ENCODE measurements around the gene SOX10.

DNA sequence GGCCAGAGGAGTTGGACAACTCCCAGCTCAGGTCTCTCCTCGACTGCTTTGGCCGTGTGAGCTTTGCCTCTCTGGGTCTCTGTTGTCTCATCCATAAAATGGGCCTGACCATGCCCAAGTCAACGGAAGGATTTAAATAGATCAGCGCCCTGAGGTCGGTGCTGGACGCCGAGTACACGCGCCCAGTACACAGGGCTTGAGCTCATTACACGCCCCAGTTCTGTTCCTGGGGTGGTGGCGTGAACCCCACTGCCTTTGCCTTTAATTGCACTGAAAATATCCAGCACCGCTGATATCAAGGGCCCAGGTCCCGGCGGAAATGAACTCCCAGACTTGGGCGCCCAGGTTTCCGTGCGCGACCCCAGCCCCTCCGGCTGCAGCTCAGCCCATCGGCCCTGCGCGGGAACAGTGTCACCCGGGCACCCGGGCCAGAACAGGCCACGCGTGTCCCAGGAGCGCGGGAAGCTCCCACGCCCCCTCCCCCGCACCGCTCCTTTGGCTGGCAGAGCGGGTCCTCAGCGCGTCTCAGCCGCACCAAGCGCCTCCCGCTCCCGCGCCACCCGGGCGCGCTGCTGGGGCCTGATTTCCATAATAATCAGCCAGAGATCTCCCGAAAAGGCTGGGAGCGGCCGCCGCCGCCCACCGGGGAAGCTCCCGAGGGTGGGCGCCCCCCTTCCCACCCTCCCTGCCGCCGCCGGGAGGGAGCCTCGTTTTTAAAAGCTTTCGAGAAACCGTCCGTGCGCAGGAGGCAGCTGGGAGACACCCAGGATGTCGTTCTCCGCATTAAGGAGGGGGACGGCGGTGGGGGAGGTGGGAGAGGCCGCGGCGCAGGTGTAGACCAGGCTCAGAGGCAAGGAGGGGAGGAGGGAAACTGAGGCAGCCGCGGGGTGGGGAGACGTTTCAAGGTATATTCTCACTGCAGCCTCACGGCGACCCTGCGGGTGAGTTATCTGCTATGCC, 42.3 kb downstream of the CYTH4 start:
- RRBS = 14% methylated on average over 25 of the region's 71 CpGs

DNA sequence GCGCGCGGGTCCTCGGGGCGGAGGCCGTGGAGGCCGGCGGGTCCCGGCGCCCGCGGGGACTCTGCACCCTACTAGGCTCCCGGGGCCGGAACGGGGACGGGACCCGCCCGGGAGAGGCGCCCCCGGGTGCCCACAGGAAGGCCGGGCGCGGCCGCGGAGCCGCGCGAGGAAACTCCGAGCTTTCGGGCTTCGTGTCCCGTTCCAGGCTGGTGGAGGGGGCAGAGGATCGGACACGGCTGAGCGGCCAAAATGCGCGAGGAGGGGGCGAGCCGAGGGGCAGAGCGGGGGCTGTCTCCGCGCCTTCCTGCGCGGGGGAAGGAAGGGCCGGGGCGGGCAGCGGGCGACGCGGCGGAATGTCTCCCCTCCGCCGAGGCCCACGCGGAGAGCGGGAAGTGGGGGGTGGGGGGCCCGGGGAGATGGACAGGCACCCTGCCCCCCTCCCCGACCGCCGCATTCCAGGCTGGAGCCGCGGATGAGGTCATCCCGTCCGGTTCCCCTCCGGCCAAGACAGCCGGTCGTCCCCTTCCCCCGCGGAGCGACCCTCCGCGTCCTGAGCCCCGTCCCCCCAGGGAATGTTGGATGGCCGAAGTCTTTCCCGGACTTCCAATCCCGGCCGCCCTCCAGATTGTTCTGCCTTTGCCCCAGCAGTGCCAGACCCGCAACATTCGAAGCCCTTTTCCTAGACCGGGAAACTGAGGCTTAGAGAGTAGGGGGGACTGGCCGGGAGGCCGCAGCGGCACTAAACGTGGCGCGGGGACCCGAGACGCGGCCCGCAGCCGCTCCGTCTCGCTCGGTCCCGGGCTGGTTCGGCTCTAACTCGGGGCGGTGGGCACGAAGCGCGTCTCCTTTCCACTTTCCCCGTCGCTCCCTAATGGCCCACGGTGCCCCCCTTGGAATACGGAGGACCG, 575 bp downstream of the CDC42EP1 start:
- RRBS = 3% methylated on average over 65 of the region's 106 CpGs

GRCh38 chr22:37621308-37621883, 12.8 kb downstream of the GGA1 start:
- RRBS = 92% methylated on average over 2 of the region's 13 CpGs

- RRBS = no CpG with 5 or more reads among the region's 1 CpG
Observed at GRCh38 chr22:37688234-37688468, 2.0 kb downstream of the NOL12 start.

DNA sequence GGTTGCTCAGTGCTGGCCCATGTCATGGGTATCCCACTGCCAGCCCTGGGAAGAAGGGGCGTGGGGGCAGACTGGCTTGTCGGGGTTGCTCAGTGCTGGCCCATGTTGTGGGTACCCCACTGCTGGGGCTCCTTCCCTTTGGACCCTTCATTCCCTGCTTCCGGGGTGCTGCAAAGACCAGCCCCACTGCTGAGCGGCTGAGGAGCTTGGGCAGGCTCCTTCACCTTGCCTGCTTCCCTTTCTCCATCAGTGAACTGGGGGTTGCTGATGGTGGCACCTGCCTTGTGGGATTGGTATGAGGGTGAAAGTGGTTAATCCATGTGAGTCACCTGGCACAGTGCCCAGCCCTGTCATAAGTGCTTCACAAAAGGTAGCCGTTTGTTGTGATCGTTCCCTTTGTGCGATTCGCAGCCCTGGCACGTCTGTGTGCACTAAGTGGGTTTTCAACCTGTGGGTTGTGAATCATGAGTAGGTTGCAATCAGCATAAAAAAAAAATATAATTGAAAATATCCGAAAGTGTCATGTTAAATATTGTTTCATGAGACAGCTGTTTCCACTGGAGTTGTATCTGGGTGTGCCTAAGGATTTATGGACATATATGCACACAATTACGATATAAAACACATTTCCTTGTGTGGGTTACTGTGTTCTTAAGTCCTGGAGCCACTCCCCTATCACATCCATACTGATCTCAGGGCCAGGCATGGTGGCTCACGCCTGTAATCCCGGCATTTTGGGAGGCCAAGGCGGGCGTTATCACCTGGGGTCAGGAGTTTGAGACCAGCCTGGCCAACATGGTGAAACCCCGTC, 3.1 kb downstream of the NOL12 start:
- RRBS = no CpG with 5 or more reads among the region's 16 CpGs

- RRBS = no CpG with 5 or more reads among the region's 31 CpGs
Observed at GRCh38 chr22:37739035-37739909, 42.4 kb downstream of the TRIOBP start.

DNA sequence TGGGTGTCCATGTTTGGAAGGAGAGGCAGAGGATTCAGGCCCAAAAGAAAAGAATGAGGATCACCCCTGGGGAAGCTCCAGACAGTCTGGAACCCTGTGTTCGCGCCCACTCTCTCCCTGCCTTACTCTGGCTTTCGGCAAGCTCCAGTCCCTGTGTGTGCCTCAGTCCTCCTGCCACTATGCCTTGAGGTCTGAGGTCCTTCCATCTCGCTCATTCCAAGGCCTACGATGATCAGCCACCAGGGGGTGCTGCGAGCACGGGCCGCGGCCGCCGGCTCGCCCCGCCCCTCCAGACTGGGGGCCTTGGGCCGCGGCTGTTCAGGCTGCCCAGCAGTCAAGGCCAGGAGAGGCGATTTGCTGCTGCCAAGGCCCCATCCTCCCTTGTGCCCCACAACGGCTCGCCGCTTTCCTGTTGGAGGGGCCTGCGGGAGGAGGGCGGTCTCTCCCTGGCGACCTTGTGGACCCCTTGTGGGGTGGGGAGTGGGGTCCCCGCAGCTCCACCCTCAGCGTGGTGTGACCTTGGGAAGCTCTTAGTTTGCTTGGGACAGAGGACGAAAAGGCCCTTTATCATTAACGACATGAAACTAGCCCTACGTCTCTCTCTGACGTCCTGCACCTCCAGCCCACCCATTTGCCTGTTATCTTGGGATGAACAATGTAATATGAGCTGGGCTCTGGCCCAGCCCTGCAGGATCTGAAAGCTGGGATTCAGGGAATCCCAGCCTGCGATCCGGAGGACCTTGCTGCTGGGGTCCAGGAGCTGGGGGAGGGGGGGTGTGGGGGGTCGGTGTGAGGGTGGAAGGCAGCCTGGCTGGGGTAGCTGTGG, 5.4 kb upstream of the GALR3 start:
- RRBS = no CpG with 5 or more reads among the region's 31 CpGs

- RRBS = no CpG with 5 or more reads among the region's 5 CpGs
Observed at GRCh38 chr22:37929308-37929768, 23.2 kb downstream of the MICALL1 start.

- RRBS = no CpG with 5 or more reads among the region's 30 CpGs
Observed at GRCh38 chr22:37984104-37985151, at the start of gene SOX10. SOX10 (minus strand) TSS chr22:37984555.

DNA sequence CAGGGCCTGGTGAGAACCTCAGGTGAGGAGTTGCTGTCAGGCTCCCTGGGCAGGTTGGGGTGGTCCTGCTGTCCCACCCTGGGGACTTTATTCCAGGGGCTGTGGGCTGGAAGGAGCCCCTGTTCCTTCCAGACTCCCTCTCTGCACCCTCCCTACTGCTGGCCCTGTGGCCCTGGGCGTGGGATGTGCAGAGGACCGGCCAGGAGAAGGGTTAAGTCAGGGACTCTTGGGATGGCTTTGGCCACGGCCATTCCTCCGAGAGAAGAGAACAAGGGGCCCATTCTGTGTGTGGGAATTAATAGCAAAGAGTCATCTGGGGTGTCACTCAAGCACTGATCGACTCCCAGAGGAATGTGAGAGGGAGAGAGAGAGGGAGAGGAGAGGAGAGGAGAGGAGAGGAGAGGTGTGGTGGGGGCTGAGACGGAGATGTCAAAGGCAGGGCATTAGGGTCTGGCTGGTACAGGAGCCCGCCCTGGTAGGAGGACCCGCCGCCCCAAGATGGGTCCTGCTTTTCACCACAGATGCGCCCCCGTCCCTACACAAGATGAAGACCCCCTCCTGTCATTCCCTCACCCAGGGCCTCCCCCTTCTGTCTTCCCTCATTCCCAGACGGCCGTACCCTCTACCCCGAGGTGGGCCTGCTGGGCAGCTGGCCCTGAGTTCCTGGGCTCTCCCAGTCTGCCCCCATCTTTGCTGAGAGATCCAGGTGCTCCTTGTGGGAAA, 14.3 kb upstream of the SOX10 start:
- RRBS = no CpG with 5 or more reads among the region's 14 CpGs

GRCh38 chr22:38040971-38041276, 16.3 kb upstream of the PICK1 start:
- RRBS = no CpG with 5 or more reads among the region's 11 CpGs

- RRBS = no CpG with 5 or more reads among the region's 19 CpGs
Observed at GRCh38 chr22:38062609-38063441, 5.6 kb downstream of the PICK1 start.

- RRBS = 6% methylated on average over 10 of the region's 127 CpGs
Observed at GRCh38 chr22:38080704-38081798, 2.9 kb downstream of the SLC16A8 start.

GRCh38 chr22:38167823-38168522, 13.7 kb downstream of the PLA2G6 start:
- RRBS = no CpG with 5 or more reads among the region's 10 CpGs

DNA sequence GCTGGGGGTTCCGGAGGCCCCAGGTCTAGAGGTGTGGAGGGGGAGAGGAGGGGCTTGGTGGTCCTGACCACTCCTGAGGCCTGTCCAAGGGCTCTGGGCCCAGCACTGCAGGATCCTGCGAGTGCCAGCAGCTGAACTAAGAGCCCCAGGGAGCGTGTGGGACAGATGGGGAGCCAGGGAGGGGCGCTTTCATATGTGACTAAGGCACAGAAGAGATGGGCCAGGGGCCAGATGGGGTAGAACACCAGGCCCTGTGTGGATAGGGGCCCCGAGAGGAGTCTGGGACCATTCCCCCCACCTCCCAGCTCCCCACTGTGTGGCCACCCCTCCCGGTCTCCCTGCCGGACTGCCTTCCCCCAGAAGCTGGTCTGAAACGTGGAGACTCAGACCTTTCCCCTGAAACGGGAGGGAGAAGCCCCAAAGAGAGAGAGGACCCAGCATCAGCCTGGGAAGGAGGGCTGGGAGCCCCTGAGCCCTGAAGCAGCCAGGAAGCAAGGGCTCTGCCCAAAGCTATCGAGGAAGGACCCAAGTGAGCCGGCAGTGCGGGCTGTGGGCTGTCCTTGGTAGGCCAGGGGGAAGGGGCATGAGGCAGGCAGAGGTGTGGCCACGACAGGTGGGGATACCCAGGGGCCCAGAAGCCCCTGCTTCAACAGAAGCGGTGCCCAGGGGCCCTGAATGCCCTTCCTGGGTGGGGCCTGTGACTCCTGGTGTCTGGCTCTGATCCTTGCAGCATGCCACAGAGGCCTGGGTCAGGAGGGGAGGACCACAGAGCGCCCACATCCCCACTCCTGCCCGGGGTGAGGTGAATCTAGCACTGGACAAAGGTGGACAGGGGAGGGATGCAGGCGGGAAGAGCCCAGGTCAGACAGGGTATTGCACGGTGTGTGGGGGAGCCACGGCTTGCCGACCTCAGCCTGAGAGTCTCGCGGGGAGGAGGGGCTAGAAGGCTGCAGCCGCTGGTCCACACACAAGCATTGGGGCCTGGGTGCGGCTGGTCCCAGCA, 18.7 kb downstream of the MAFF start:
- RRBS = no CpG with 5 or more reads among the region's 24 CpGs

- RRBS = no CpG with 5 or more reads among the region's 4 CpGs
Observed at GRCh38 chr22:38288710-38289168, 15.9 kb upstream of the TMEM184B start.

DNA sequence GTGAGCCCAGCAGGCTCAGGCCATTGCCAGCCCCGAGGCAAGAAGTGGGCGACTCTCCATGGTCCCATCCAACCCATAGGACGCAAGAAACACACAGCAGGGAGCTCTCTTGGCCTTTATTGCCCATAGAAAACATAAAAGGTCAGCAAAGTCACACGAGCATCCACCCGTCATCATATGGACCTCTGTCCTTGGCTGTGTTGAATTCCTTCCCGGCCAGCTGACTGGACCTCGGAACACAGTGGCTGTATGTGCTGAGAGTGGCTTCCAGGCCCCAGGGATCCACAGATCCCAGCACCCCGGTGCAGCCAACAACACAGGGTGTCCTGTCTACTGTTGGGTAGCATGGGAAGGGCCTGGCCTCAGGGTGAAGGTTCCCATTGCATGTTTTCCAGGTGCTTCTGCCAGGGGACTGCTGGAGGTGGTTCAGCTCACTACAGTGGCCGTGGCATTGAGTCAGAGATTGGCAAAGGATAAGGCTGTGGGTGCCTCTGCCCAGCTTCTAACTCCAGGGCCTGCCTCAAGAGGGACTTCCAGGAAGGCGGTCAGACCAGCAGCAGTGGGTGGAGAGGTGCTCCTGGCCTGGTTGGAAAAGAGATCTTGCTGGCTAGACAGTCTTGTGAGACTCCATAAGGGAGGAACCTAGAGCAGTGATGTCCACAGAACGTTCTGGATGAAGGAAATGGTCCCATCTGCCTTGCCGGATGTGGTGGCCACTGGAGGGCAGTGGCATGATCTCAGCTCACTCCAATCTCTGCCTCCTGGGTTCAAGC, 20.9 kb downstream of the CSNK1E start:
- RRBS = 72% methylated on average over 3 of the region's 12 CpGs

- RRBS = no CpG with 5 or more reads among the region's 8 CpGs
Observed at GRCh38 chr22:38314484-38314733, 2.8 kb downstream of the CSNK1E start.

- RRBS = no CpG with 5 or more reads among the region's 7 CpGs
Observed at GRCh38 chr22:38444079-38444482, 10.9 kb downstream of the KCNJ4 start.

- RRBS = no CpG with 5 or more reads among the region's 2 CpGs
Observed at GRCh38 chr22:38483803-38484682, 16.1 kb downstream of the KDELR3 start.